Colon Carcinoma Metastatic in the Brain (tissue), 2 donors: ENCODE measurements around the gene VCAN.

DNA sequence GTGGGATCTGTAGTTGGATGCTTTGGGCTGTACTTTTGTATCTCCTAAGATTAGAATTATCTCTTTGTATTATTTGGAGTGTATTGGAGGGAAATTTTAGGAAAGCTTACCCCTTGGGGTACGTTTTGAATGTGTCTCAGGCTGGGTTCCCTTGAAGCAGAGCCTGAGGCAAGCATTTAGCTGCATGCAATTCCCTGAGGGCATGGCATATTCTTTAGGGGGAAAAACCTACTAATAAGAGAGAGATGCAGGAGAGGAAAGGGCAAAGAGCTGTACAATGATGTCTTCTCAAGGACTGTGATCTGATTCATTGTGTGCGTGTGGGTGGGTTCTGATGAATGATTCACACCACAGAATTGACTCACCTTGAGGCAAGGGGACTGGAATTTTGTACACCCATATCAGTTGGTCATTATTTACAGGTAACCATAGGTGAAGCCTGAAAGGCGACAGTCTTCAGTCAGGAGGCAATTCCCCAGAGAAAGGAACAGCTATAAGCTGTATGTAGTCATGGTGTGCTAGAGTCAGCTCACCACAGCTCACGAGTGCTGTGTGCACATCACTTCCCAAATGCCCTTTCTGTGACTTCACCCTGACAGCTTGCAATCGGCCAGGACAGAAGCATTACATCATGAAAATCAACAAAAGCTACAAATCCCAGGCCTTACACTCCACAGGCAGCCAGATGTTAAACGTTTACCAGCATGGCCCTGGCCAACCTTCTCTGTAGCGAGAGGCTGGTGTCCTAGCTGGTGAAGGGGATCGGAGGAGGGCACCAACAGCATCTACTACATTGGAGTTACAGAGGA is 87.6 kb upstream of the RPS23 start:
- PRO-cap, 2 experiments = no peak in any of the 2 experiments

- PRO-cap, 2 experiments = no peak in any of the 2 experiments
These were observed 144.5 kb upstream of the RPS23 start for GRCh38 chr5:82422597-82423142.

DNA sequence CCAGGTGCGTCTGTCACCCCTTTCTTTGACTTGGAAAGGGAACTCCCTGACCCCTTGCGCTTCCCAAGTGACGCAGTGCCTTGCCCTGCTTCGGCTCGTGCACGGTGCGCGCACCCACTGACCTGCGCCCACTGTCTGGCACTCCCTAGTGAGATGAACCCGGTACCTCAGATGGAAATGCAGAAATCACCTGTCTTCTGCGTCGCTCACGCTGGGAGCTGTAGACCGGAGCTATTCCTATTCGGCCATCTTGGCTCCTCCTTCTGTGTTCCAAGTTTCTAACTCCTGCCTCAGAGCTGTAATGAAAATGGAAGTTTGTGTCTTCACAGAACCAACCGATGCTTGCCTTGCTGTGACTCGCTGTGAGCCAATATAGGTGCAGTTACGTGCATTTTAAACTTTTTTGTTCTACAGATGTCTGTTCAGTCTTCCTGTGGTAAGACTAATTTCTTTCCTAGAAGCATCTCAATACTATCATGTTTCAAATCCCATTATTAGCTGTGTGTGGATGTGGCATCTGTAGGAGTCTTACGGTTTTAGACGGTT is 157.1 kb upstream of the RPS23 start:
- PRO-cap, 2 experiments = no peak in any of the 2 experiments

- PRO-cap, 2 experiments = peak in 1 of 2 experiments; most common plus-strand start chr5:83077161 (in 1); most common minus-strand start chr5:83077175 (in 1)
These were observed 371 bp downstream of the TMEM167A start for GRCh38 chr5:83076748-83077297.

GRCh38 chr5:83306675-83307127 is 164.8 kb upstream of the VCAN start:
- PRO-cap, 2 experiments = no peak in any of the 2 experiments

- PRO-cap, 2 experiments = no peak in any of the 2 experiments
These were observed at the start of gene VCAN for GRCh38 chr5:83471252-83472136. VCAN (plus strand) TSS chr5:83471744.

DNA sequence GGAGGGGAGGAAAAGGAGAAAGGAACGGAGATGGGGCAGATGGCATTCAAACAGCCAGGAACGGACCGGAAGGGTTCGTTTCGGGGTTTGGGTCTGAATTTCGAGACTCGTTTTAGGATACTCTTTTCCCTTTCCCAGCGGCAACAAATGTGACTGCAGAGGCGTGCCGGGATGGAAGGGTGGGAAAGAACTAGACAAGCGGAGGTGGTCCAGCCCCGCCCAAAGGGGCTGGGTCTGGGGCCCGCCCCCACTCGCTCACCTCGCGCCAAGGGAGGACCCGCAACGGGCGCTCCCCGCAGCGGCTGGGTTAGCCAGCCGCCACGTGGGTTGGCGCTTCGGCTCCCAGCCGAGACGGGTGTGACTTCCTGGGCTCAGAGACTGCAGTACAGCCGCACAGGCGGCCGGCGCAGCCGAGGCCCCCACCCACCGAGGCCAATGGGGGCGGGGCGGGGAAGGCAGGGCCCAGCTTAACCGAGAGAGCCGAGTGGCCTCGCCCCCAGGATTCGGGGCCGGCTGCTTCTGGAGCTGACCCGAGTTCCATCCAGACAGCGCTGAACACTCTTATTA is 2.8 kb downstream of the VCAN start:
- PRO-cap, 2 experiments = no peak in any of the 2 experiments

DNA sequence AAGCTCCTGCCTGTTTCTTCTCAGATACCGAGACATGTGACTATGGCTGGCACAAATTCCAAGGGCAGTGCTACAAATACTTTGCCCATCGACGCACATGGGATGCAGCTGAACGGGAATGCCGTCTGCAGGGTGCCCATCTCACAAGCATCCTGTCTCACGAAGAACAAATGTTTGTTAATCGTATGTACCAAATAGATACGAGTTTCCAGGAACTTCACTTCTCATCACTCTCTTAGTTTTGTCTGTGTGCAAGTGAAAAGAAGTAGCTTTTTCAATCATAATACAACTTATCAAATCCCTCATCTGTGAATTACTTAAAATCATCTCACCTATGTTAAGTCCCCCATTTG is 81.8 kb downstream of the VCAN start:
- PRO-cap, 2 experiments = no peak in any of the 2 experiments

DNA sequence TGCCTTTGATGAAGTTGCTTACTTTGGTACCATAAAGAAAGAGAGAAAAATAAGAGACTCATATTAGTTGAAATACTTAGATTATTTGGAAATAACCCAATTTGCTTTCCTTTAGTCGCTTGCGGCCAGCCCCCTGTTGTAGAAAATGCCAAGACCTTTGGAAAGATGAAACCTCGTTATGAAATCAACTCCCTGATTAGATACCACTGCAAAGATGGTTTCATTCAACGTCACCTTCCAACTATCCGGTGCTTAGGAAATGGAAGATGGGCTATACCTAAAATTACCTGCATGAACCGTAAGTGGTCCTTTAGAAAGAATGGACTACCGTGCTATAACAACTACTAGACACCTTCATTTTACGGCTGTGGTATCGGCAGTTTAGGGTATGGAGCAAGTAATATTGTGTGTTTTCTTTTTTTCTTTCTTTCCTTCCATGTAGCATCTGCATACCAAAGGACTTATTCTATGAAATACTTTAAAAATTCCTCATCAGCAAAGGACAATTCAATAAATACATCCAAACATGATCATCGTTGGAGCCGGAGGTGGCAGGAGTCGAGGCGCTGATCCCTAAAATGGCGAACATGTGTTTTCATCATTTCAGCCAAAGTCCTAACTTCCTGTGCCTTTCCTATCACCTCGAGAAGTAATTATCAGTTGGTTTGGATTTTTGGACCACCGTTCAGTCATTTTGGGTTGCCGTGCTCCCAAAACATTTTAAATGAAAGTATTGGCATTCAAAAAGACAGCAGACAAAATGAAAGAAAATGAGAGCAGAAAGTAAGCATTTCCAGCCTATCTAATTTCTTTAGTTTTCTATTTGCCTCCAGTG is 108.5 kb downstream of the VCAN start:
- PRO-cap, 2 experiments = no peak in any of the 2 experiments

DNA sequence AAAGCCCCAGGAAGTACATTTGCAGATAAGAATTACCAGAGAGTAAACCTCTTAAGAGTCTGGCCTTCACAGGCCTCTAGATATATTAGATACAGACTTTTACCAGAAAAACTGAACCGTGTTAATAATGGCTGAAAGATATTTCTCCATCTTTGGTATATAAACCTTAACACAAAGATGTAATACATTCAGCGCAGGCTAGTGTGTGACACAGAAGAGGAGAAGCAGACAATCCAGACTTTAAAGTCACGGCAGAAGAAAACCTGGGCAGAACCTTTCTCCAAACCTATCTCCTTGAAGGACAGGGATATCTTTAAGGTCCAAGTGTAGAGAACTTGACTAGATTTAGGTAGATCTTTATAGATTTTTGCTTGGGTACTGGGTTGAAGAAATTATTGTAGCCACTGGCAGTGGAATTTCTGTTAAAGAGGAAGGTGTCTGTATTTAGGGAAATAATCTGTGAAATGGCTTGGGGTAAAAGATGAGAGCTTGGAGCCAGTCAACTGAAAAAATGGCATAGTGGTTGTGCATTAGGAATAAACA is 101.2 kb downstream of the HAPLN1 start:
- PRO-cap, 2 experiments = no peak in any of the 2 experiments

GRCh38 chr5:84385261-84385785 is 643 bp upstream of the EDIL3 start:
- PRO-cap, 2 experiments = no peak in any of the 2 experiments

- PRO-cap, 2 experiments = no peak in any of the 2 experiments
These were observed 970.1 kb upstream of the COX7C start for GRCh38 chr5:85647356-85648348.

DNA sequence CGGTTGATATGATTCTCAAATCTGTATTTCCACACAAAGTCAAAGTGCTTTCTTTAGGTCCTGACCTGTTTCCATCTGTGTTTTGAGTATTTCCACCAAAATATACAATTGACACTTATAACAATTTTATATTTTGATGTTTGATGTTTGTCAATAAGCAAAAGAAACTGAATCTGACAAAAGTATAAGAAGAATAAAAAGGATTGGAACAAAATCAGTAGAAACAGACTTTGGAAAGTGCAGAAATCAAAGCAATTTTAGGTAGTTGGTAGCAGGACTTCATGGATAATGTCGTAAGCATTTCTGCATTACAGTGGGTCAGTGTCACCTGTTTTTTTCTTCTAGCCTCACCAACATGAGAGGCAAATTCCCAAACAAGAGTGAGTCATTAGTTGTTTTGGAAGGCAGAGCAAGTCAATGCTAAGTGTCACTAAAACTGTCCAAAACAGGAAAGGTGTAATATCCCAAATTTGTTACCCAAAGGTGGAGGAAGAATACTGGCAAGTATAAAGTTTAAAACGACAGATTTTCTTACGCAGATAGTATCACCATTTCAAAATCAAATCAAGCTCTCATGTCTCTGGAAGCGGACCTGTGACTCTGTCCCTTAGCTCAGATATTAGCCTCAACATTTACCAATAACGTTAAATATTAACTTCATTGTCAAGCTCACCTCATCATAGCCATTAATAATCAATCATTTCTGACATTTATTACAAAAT is 901.4 kb upstream of the COX7C start:
- PRO-cap, 2 experiments = no peak in any of the 2 experiments

- PRO-cap, 2 experiments = no peak in any of the 2 experiments
These were observed 192.7 kb upstream of the RASA1 start for GRCh38 chr5:87074887-87075529.

GRCh38 chr5:87344565-87345290 is 68.0 kb downstream of the CCNH start:
- PRO-cap, 2 experiments = no peak in any of the 2 experiments

DNA sequence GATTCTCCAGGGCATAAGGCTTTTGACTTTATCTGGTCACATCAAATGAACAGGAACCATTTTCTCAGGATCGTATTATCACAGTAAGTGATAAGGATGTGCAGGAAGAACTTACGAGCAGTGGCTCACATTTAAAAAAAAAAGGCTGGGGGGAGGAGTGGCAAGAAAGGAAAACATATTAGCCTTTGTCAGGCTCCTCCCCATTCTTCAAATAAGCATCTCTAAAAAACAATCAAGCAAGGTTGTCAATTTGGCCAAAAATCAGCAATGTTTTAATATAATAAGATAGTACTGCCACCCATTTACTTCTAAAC is 234.4 kb upstream of the TMEM161B start:
- PRO-cap, 2 experiments = no peak in any of the 2 experiments

DNA sequence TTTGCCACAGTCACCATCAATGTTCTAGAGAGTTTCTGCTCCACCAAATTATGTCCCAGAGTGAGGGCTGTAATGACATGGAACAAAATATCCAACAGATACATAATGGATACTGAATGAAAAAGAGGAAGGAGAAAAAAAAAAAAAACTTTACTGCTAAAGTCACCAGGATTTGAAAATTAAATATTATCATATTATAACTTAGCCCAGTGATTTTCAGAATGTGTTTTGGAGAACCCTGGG is 292.5 kb upstream of the TMEM161B start:
- PRO-cap, 2 experiments = no peak in any of the 2 experiments

GRCh38 chr5:88660538-88661799 is 222.0 kb downstream of the MEF2C start:
- PRO-cap, 2 experiments = no peak in any of the 2 experiments

- PRO-cap, 2 experiments = no peak in any of the 2 experiments
These were observed 207.2 kb downstream of the MEF2C start for GRCh38 chr5:88675540-88676482.

GRCh38 chr5:88732623-88733017 is 150.4 kb downstream of the MEF2C start:
- PRO-cap, 2 experiments = no peak in any of the 2 experiments